Neutrophil (primary cell): ENCODE measurements around a stretch of chr7.

DNA sequence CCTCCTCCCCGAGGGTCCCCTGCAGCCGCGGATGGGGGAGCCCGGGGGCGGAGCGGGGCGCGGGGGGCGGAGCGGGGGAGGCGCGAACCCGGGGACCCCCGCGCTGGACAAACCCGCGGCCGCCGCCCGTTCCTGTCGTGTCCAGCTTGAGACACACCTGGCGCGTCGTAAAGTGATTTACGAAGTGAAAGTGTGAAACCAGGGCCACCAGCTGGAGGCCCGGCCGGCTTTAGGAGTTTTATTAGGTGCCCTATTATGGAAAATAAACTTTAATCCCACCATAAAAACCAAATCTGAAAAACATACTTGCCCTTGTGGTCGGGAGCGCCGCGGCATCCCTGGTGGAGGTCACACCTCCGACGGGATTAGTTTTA is 10.4 kb downstream of the MNX1 start:
- PRO-cap = no peak

- PRO-cap = no peak
Observed at GRCh38 chr7:157011592-157012055, 1.2 kb upstream of the MNX1 start.

- PRO-cap = no peak
Observed at GRCh38 chr7:157194146-157194931, 55.6 kb downstream of the UBE3C start.

DNA sequence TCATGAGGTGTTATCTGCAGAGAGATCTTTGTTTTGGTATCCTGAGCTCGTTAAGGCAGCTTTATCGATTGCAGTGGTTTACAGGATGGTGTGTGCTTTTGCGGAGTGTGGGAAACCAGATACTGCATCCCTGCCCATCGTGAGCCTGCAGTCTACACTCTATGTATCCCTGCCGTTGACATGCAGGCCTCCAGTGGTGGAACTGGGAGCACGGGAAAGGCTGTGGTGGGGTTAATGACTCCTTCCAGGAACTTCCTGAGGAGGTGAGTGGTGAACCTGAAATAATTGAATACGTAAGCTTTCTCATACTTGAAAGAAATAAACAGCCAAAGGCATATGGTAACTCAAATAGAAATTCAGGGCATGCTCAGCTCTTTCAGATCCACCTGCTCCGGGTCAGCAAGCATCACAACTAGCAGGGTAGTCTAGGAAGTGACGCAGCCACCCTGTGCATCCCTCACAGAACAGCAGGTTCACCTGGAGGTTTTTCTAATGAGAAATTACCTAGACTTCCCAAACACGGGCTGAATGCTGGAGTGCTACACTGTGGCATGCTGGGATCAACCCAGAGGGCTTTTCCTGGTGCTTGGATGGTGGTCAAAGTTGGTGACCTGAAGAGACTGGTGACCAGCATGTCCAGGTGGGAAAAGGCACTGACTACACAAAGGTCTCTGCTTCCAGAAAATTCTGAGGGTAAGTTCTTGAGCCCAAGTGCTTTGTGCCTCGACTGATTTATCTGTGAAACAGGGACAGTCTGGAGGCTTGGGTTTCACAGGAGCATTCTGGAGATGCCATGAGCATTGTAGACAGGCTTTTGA is 66.8 kb upstream of the DNAJB6 start:
- PRO-cap = no peak

GRCh38 chr7:157270945-157271567 is 65.7 kb upstream of the DNAJB6 start:
- PRO-cap = no peak

- PRO-cap = no peak
Observed at GRCh38 chr7:157277169-157277670, 59.6 kb upstream of the DNAJB6 start.

DNA sequence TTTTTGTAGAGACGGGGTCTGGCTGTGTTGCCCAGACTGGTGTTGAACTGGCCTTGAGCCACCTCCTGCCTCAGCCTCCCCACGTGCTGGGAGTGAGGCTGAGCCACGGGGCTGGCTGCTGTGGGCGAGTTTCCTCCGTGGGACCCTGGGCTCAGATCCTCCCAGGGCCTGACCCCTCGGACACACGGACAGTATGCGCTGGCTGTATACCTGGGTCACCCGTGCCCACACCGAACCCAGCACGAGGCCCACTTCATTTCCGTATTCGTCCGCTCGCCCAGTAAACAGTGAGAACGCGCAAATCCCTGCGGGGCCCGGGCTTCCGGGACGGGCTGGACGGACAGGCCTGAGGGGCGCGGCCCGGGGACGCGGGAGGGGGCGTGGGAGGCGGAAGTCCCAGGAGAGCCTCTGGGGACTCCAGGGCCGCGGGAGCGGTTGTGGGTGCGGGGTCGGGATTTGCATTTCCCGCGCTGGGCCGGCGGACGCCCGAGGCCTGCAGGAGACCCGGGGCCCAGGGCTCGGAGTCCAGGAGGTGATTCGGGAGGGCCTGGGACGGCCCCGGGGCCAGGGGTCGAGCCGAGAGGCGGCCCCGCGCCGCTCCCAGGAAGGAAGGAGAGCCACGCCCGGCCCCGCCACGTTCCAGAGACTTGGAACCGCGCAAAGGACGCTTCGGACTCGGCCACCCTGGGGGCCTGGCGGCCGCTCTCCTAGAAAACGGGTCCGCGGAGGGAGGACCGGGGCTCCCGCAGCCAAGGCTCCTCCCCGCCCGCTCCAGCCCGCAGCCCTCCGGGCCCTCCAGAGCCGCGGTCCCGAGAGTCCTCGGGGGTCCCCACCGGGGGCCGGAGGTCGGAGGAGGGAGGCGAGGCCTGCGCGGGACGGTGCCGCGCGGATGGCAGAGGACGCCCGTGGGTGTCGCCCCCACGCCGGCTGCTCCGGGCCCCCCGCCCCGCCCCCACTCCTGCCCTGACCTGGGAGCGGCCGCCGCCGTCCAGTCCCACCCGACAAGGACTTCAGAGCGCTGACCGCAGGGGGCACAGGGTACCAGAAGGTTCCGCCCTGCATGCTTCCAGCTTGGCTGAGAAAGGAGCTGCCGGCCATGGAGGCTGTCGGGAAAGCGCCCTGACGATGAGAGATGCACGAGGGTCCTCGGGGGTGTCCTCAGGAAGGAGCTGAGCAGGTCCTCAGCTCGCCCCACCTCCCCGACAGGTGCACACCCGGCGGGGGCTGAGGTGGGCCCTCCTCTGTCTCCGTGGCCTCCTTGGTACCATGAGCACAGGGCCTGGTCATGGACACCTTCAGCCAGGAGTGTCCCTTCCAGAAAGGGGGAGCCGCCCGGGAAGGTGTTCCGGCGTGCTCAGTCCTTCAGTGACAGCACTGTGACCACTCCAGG is 57.4 kb upstream of the DNAJB6 start:
- PRO-cap = unidirectional peak, plus-strand start at position 420 of the sequence

DNA sequence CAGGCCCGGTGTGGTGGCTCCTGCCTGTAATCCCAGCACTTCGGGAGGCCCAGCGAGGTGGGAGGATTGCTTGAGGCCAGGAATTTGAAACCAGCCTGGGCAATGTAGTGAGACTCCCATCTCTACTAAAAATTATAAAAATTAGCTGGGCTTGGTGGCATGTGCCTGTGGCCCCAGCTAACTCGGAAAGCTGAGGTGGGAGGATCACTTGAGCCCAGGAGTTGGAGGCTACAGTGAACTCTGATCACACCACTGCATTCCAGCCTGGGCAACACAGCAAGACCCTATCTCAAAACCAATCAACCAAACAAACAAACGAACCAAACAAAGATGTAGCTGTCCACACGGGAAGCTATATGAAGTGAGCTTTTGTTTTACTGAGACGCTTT is 51.0 kb upstream of the DNAJB6 start:
- PRO-cap = no peak

GRCh38 chr7:157292565-157293847 is 43.8 kb upstream of the DNAJB6 start:
- PRO-cap = no peak

DNA sequence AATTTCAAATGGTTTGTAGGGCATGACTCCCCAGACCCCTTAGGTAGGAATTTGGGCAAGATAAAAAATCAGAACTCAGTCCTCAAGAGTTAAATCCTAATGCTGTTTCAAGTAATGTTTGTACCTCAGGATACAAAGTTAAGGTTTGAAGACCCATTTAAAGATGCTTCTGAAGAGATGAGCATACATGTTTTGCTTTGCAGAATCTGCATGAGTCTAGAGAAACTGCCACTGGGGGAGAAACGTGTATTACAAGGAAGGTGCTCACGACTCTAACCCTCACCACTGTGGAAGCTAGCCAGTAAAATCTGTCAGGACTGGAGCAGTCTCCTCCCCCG is 40.4 kb downstream of the DNAJB6 start:
- PRO-cap = no peak

GRCh38 chr7:157404796-157405505 is 68.1 kb downstream of the DNAJB6 start:
- PRO-cap = no peak

DNA sequence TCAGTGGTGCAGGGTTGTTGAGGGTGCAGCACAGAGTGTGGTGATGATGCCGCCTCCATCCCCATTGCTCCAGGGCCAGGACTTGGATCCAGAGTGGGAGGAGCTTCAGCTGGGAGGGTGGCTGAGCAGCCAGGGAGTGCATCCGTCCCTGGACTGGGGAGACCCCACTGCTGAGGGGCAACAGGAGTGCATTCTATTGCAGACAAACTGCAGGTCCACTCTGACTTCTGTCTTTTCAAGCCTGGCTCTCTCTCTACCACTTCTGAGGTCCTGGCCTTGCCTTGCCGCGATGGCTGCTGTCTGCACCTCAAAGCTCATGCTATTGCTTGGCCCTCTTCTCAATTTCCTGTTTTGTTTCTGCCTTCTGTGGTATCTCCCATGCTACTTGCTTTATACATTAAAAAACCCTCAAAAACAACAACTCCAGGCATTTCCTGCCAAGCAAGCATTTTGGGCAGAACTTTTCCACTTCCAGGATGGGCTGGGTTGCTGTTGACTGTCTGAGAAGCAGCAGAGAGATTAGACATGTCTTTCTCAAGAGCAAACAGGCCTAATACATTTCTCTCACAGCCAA is 134.8 kb downstream of the DNAJB6 start:
- PRO-cap = no peak

- PRO-cap = bidirectional peak, plus-strand start at chr7:157569074, minus-strand start at chr7:157568984
Observed at GRCh38 chr7:157568416-157569497, 232.0 kb downstream of the DNAJB6 start.

- PRO-cap = no peak
Observed at GRCh38 chr7:158015599-158016281, 571.9 kb downstream of the PTPRN2 start.

DNA sequence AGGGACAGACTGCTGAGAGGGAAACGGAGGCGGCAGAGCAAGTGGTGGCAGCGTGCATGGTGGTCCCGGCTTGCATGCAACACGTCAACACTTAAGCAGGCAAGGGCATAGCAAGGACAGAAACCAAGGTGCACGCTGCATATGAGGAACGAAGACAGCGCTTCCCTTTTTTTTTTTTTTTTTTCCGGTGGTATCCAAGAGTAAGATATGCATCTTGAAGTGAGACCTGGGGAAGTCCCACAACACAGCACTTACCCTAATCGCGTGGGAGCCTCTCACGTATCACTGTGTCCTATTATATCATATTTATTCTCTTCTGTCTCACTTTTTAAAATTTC is 361.1 kb downstream of the PTPRN2 start:
- PRO-cap = no peak

DNA sequence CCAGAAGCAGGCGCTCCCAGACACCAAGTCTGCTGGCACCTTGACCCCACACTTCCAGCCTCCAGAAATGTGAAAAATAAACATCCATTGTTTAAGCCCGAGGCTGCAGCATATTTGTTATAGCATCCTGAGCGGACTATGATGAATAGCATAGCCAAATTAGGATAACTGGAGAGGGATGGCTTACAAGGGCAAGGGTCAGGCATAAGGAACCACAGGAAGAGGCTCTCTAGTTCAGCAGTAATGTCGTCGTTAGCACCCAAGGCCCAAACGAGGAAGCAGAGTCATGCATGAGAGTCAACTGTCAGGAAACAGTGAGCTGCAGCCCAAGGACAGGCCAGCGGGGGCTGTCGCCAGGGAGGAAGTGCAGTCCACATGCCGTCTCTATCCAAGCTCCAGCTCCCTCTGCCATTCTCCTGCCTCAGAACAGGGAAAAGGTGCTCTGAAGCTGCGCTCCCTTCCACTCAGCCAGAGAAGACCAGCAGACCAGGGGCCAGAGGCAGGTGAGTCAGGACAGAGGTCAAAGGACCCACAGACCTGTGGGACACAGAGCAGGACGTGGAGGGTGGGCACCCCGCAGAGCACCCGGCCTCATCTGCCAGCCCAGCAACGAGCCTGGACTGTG is 50.4 kb downstream of the PTPRN2 start:
- PRO-cap = no peak

GRCh38 chr7:158585463-158586255 is 2.0 kb downstream of the PTPRN2 start:
- PRO-cap = no peak

DNA sequence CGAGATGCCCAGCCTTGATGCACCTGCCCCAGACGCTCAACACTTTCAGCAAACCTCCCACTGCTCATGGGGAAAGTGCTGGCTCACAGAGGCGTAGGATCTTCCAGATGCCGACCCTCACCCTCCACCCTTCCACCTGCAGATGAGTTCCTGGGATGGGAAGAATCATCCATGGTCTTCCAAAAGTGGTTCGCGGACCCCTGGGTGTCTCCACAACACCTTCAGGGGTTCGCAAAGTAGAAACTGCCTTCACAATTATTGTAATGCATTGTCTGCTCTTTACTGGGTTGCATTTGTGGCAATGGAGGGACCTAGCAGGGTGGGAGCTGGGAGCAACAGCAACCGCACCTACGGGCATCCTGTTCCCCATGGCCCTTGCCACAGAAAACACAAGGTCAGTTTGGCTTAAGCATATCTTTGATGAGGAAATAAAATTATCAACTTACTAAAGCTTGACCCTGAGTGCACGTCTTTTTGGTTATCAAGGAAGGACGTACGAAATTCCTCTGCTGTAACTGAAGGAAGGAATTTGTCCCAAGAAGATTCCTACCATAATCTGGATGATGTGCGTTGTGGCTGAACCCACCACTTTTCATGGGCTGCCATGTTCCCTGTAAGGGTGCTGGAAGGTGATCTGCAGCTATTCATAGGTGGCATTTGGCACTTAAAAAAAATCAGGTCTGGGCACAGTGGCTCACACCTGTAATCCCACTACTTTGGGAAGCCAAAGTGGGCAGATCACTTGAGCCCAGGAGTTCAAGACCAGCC is 19.9 kb upstream of the PTPRN2 start:
- PRO-cap = no peak

- PRO-cap = no peak
Observed at GRCh38 chr7:158735332-158735729, 30.7 kb upstream of the NCAPG2 start.

DNA sequence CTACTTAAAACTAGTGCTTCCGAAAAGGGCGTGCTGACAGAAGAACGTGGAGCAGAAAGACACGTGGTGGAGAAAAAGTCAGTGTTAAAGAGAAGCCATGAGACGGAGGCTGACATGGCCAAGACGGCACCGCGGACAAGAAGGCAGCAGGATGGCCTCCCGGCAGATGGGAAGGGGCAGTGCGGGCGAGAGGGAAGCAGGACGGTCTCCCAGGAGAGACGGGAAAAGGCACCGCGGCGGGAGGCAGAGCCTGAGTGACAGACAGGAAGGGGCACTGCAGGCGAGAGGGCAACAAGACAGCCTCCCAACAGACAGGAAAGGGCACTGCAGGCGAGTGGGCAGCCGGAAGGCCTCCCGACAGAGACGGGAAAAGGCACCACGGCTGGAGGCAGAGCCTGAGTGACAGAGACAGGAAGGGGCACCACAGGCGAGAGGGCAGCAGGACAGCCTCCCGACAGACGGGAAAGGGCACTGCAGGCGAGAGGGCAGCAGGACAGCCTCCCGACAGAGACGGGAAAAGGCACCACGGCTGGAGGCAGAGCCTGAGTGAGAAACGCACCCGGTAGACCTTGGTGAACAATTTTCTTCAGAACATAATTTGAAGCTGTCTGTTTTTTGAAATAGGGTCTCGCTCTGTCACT is 32.6 kb downstream of the ESYT2 start:
- PRO-cap = no peak